BE2C (cell line): Measurements from ENCODE around the genes LSM14B, MTG2 and GATA5.

GRCh38 chr20:62010976-62011302, 54.7 kb downstream of the TAF4 start:
- RRBS, result no CpG with 5 or more reads among the region's 7 CpGs

DNA sequence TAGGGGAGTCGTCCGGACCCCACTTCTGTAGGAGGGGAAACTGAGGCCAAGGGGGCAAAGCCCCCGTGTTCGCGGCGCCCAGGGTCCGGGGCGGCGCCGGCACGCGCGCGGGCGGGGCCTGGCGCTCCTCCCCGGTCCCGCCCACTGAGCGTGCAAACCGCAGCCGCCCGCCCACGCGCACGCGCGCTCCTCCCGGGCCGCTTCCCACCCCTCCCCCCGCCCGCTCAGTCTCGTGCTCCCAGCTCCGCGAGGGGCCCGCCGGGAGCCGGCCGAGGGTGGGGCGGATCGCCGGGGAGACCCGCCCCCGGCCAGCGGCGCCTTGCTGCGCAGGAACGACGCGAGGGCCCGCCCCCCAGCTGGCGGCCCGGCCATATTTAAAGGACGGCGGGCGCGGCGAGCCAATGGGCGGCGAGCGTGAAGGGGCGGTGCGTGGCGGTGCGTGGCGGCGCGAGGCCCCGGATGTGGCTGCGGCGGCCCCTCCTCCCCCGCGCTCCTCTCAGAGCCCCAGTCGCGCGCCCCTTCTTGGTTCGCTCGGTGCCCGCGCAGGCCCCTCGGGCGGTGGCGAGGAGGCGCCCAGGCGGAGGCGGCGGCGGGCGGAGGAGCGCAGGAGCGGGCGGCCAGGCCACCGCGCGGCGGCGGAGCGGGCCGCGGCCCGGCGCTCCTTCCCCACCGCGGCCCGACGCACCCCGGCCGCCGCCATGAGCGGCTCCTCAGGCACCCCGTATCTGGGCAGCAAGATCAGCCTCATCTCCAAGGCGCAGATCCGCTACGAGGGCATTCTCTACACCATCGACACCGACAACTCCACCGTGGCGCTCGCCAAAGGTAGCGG, at the start of gene LSM14B:
TSS of gene LSM14B (plus strand) at position 507 of the 832 bp plus-strand sequence.
- RRBS, result under 1% methylated on average over 49 of the region's 119 CpGs

DNA sequence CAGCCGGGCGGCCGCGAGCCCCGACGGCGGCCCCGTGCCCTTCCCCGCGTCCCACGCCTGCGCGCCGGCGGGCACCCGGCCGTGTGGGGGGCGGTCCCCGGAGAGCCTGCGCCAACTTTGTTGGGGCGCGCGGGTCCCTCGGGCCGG, 302 bp downstream of the SS18L1 start:
- RRBS, result 1% methylated on average over 21 of the region's 25 CpGs

DNA sequence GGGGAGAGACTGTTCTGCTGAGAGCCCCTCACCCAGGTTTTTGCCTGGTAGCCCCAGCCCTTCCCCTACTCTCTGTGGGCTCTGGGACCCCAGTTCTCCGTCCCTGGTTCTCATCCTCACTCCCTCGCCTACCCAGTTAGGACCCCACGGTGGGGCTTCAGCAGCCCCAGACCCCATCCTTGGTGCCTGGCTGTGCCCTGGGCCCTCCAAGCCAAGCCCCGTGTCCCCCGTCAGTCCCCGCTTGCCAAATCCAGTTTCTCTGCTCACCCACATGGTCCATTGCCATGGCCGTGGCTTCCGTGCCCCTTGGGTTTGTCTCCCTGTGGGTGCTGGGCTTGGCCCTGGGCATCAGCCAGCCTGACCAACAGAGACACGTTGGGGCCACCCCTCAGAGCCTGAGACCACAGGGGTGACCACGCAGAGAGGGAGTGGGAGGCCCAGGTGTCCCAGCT, 7.6 kb downstream of the SS18L1 start:
- RRBS, result no CpG with 5 or more reads among the region's 10 CpGs

DNA sequence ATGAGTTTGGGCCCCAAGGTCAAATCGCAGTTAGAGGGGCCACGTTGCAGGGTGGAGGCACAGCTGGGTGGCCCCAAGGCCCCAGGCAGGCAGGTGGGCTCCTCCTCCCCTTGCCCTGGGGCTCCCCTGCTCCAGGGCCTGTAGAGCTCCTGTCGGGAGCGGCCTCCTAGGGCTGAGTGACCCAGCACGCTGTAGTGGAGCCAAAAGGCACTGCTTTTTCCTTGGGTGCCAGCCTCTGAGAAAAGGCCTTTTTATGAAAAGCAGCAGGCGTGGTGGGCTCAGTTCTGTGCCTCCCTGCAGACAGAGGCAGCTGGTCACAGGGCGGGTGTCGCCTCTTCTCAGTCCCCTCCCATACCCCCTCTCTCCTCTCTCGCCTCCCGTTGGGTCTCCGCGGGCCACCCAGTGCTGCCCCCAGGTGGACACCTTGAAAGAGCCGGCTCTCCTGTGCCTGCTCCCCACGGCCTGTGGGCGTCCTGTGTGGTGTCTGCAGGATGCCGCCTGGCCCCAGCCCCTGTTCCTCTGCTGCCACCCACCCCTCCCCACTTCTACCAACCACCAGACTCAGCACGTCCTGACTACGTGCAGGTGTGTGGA, 13.2 kb downstream of the SS18L1 start:
- RRBS, result no CpG with 5 or more reads among the region's 18 CpGs

GRCh38 chr20:62178338-62179469, 4.1 kb upstream of the MTG2 start:
- RRBS, result no CpG with 5 or more reads among the region's 32 CpGs

GRCh38 chr20:62181884-62183169, at the start of gene MTG2:
Gene MTG2, plus strand, starts transcription at chr20:62183028.
- RRBS, result 1% methylated on average over 37 of the region's 82 CpGs

DNA sequence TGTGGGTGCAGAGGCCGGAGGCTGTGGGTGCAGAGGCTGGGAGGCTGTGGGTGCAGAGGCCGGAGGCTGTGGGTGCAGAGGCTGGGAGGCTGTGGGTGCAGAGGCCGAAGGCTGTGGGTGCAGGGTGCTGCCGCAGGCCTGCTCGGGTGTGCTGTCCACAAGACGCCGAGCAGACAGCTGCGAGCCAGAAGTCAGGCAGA, 14.4 kb upstream of the ADRM1 start:
- RRBS, result no CpG with 5 or more reads among the region's 8 CpGs

DNA sequence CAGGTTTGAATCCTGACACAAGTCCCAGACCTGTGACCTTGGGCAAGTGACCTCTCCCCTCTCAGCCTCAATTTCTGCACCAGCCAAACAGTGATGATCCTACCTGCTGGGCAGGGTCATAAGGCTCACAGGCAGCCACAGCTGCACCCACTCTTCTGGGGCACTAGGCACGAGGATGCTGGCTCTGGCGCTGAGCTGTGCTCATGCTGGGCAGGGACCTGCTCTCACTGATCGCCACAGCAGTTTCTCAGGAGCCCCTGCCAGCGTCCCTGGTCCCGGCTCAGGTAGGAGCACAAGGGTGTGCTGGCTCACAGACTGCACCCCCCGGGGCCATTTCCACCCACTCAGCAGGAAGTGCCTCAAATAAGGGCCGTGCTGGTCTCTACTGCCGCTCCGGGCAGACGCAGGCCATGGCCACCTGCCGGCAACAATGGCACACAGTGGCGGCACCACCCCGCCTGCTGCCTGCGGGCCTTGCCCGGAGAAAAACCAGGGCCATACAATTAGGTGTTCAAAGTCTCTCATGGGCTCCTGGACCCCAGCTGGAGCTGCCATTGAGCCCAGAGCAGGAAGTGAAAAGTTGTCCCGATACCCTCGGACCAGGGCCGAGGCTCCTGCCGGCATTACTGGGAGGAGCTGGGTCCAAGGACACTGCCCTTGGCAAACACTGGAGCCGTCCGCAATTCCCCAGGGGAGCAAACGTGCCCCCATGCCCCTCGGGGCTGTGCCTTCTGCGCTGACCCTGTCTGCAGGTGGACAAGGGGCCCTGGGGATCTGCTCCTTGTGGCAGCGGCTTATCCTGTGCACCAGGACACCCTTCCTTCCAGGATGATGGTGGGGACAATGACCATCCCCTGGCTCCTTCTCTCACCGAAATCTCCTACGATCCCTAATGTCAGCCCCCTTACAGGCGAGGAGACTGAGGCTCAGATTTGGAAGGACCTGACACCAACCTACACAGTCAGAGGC, 4.7 kb upstream of the CABLES2 start:
- RRBS, result 56% methylated on average over 10 of the region's 28 CpGs

GRCh38 chr20:62413142-62413751, 6.2 kb upstream of the CABLES2 start:
- RRBS, result no CpG with 5 or more reads among the region's 13 CpGs

- RRBS, result 4% methylated on average over 68 of the region's 98 CpGs
Measured at GRCh38 chr20:62475542-62476372, at the start of gene GATA5. Gene GATA5, minus strand, starts transcription at chr20:62475995.

DNA sequence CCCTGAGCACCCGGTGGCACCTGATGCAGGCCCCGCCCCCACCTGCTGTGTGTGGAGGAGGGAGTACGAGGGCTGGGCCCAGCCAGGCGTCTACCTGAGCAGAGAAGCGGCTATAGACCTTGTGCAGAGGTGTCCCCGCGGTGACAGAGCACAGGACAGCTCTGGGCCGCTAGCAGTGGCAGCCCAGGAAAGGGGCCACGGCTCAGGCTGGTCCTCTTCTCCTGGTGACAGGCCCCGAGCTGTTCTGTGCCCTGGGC, 64.7 kb upstream of the SLCO4A1 start:
- RRBS, result no CpG with 5 or more reads among the region's 10 CpGs

DNA sequence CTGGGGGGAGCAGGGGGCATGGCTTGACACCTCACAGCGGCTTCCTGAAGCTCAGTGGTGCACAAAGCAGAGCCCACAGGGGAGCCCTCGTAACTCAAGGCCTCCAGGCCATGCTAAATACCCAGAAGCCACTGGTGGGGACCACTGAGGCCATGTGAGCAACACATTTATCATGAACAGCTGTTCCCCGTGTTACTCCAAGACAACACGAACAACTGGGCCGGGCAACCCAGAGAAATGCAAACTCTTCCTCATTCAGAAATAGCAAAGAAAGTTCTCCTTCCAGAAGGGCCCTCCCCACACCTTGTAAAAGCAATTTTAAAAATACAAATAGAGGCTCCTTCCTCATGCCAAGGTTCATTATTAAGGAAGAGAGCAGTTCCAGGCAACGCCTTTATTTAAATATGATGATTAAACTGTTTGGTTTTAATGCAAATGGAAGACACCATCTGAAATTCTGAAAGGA, 36.3 kb upstream of the SLCO4A1 start:
- RRBS, result no CpG with 5 or more reads among the region's 6 CpGs

- RRBS, result 92% methylated on average over 3 of the region's 33 CpGs
Measured at GRCh38 chr20:62647628-62648527, 5.6 kb downstream of the SLCO4A1 start.

- RRBS, result no CpG with 5 or more reads among the region's 31 CpGs
Measured at GRCh38 chr20:62658503-62659390, 16.4 kb downstream of the SLCO4A1 start.

- RRBS, result 88% methylated on average over 8 of the region's 19 CpGs
Measured at GRCh38 chr20:62687197-62687640, 21.4 kb upstream of the NTSR1 start.

DNA sequence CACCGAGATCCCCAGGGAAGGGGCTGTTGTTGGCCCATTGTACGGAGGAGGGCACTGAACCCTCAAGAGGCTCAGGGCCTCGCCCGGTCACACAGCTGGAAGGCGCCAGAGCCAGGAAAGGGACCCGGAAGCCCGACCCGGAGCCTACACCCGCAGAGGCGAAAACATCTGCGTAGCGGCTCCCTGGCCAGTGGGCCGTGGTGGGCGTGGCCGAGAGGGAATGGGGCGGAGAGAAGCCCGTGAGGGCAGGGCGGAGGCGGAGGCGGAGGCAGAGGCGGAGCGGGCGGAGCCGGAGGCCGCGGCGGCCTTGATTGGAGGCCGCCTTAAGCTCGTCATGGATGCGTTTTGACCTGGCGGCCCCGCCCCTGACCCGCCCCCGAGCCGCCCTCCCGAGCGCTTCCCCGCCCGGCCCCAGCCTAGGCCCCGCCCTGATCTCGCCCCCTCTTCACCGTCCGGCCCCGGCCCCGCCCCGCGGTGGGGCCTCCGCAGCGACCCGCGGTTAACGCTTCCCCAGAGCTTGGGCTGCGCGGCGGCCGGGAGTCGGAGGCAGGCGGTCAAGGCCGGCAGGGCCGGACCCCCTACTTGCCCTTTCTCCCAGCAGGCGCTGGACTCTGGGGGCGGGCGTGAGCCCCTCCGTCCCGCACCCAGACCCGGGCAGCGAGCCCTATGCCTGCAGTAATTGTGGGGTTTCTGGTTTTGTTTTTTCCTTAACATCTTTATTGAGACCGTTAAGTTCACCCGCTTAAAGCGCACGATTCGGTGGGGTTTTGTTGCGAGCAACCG, 2.0 kb upstream of the MRGBP start:
- RRBS, result 1% methylated on average over 28 of the region's 74 CpGs

GRCh38 chr20:62803877-62804316, 738 bp upstream of the OGFR start:
- RRBS, result no CpG with 5 or more reads among the region's 12 CpGs

GRCh38 chr20:62823548-62824198, 6.8 kb downstream of the COL9A3 start:
- RRBS, result 83% methylated on average over 1 of the region's 25 CpGs

DNA sequence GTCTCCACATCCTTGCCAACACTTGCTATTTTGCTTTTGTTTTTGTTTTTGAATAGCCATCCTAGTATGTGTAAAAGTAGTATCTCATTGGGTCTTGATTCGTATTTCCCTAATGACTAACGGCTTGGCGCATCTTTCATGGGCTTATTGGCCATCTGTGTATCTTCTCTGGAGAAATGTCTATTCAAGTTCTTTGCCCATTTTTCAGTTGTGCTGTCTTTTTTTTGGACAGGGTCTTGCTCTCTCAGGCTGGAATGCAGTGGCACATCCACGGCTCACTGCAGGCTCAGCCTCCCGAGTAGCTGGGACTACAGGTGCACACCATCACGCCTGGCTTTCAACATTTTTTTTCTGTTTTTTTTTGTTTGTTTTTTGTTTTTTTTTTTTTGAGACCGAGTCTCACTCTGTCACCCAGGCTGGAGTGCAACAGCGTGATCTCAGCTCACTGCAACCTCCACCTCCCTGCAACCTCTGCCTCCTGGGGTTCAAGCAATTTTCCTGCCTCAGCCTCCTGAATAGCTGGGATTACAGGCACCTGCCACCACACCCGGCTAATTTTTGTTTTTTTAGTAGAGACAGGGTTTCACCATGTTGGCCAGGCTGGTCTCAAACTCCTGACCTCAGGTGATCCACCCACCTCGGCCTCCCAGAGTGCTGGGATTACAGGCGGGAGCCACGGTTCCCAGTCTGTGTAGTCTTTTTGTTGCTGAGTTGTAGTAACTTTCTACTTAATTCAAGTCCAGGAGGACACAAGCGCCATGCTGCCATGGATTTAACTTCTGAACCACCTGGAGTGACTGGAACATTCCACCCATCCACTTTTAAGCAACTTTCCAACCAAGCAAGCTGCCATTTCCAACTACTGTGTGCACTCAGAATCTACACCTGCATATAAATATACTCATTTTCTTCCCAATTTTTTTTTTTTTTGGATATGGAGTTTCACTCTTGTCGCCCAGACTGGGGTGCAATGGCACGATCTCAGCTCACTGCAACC, 17.1 kb downstream of the TCFL5 start:
- RRBS, result no CpG with 5 or more reads among the region's 15 CpGs